ENCODE measurements around a stretch of chr1.

- PRO-cap = no peak
Observed at GRCh38 chr1:182888436-182889386, 49.6 kb downstream of the DHX9 start.

GRCh38 chr1:183069195-183069958 is 46.2 kb downstream of the LAMC1 start:
- PRO-cap = no peak

DNA sequence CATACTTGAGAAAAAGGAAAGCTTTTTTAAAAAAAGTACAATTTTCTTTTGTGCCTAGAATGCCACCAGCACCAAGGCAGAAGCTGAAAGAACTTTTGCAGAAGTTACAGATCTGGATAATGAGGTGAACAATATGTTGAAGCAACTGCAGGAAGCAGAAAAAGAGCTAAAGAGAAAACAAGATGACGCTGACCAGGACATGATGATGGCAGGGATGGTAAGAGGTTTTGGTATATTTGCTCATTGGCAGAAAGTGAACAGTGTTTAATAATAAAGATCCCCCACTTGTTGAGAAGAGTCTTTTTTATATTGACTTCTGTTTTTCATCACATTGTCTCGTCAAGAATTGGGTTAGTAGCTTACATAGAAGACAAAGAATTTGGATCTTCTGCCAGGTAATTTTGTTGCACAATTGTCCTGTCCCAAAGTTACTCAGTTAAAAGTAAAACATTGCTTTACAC is 48.4 kb upstream of the LAMC2 start:
- PRO-cap = no peak

DNA sequence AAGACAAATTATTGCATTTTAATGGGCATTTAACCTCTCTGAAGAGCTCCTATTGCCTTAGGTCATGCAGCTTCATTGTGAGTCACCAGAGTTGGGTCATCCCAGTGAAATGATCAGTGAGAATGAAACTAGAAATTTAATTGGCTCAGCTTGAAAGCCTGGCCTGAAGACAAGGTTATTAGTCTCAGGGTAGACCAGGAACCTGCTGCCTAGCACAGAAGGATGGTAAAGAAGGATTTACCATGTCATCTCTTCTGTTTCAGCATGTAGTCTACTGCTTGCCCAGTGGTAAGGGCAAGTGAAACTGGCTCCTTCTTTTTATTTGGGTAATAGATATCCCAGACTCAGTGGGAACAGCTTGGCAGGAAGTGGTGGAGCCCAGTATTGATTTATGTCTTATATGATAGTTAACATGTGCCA is 23.5 kb downstream of the LAMC2 start:
- PRO-cap = no peak

DNA sequence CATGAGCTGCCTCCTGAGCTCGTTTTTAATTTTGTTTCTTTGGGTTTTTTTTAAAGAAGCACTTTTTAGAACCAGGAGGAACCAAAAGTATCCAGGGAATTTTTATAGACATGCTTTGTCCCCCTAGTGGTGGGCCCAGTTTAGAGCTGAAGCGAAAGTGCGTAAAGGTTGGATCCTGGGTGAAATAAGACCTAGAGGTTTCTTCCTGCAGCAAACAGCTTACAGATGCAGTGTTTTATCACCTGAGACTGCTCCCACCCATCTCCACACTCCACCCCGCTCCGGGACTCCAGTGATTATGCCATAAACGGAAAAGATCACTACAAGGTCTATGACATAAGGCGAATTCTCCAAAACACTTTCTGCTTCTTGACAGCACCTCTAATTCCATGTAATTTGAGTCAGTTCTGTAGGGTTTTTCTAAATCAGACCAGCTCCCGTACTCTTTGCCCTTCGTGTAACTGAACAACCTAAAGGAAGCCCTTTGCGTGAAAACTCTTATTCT is 49.0 kb downstream of the LAMC2 start:
- PRO-cap = no peak

GRCh38 chr1:183251936-183252626 is 66.0 kb downstream of the LAMC2 start:
- PRO-cap = no peak

DNA sequence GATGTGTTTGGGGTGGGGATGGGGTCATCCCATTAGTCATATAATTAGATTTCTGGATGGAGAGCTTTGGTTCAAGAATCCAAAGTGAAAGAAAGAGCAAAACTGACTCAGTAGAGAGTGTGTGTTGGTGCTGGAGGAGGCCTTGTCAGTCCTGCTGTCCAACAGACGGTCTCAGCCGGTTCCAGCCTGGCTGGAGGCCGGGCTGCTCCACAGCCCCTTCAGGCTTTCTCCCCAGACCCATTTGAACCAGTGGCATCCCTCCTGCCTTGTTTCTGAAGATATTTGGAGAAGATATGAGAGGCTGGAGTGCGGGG is 86.5 kb downstream of the LAMC2 start:
- PRO-cap = no peak

GRCh38 chr1:183442859-183443546 is 24.8 kb upstream of the NMNAT2 start:
- PRO-cap = no peak

DNA sequence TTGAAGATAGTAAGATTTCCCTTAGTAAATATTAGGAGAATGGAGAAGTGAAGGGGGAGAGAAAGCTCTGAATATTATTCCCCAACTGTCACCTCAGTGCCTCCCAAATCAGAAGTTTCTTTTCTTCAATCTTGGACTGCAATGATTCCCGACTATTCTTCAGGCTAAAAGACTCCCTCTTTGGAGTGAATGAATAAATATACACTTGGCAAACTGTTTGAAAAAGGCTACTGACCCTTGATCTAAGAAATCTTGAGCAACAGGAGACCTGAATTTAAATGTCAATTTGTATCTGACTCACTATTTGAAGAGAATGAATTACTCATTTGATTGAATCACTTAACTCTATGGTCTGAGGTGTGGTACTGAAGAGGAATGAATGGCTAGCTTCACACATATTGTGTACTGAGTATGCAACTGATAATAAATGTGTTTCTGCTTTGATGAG is 4.7 kb upstream of the SMG7 start:
- PRO-cap = bidirectional peak, plus-strand start at position 370 of the sequence, minus-strand start at position 159 of the sequence

DNA sequence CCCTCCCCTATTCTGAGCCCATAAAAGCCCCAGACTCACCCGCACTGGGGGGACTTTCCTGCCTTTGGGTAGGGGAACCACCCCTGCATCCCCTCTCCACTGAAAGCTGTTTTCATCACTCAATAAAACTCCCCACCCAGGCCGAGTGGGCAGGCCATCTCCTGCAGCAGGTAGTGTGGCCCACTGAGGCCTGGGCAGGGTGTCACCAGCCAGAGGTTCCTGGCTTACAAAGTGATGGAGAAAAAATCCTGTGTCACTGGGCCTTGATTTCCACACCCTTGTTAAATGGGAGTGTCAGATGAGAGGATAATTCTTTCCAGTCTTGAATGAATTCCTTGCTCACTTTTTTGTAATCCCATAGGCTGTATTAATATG is 745 bp upstream of the NCF2 start:
- PRO-cap = no peak

- PRO-cap = unidirectional peak, minus-strand start at chr1:183600763
Observed at GRCh38 chr1:183600493-183601118, 10.3 kb upstream of the NCF2 start.

GRCh38 chr1:183634474-183634871 is 1.1 kb downstream of the ARPC5 start:
- PRO-cap = no peak

- PRO-cap = no peak
Observed at GRCh38 chr1:183636712-183637093, 1.1 kb upstream of the ARPC5 start.

DNA sequence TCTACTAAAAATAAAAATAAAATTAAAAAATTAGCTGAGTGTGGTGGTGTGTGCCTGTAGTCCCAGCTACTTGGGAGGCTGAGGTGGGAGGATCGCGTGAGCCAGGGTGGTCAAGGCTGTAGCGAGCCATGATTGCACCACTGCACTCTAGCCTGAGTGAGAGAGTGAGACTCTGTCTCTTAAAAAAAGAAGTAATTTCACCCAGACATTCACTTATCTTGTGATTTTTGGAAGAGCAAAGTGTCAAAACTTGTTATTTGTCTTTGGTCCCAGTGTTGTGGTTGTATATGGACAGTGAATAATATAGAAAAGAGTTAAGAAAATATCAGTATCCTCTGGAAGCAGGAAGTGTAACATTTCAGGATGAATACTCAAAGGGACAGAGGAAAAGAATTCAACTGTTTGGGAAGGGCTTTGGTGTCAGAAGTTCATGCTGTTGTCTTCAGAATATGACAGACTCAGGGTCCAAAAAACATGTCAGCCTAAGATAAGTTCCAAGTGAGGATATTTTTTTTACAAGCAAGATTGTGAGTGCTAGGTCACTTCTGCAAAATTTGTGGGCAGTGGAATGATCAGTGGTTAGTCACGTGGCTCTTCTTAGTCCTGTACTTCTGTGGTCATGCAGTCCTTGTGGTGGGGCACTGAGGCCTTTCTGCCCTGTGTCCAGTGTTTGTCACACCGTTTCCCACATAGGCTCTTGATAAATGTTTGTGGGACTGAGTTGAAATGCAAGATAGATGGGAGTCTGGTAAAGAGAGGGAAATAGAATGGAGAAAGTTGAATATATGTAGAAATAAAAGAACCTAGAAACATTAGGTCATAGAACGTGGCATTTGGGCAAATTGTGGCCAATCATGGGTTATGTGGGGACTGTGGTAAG is 5.1 kb downstream of the RGL1 start:
- PRO-cap = no peak

DNA sequence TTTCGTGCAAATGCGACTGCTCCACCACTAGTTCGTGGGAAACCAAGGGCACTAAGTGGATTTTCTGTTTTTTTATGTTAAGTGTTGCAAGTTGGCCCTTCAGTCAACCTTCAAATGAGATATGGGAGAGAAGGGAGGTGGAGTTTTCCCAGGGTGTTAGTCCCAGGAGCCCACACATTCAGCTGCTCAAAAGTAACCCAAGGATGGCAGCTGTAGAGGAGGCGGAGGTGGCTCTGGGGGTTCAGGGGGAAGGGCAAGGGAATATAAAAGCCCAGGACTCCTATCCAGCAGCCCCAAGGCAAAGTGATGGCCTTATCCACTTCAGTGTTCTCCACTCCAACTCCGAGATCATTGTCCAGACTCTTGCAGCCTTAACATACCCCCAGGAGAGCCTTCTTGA is 92.1 kb downstream of the TSEN15 start:
- PRO-cap = no peak

- PRO-cap = unidirectional peak, plus-strand start at chr1:184386439
Observed at GRCh38 chr1:184386193-184386610, 627 bp upstream of the C1orf21 start.

GRCh38 chr1:184395860-184396338 is 9.1 kb downstream of the C1orf21 start:
- PRO-cap = no peak

- PRO-cap = no peak
Observed at GRCh38 chr1:184574495-184575205, 180.0 kb downstream of the EDEM3 start.

GRCh38 chr1:184690472-184691131 is 64.1 kb downstream of the EDEM3 start:
- PRO-cap = no peak

DNA sequence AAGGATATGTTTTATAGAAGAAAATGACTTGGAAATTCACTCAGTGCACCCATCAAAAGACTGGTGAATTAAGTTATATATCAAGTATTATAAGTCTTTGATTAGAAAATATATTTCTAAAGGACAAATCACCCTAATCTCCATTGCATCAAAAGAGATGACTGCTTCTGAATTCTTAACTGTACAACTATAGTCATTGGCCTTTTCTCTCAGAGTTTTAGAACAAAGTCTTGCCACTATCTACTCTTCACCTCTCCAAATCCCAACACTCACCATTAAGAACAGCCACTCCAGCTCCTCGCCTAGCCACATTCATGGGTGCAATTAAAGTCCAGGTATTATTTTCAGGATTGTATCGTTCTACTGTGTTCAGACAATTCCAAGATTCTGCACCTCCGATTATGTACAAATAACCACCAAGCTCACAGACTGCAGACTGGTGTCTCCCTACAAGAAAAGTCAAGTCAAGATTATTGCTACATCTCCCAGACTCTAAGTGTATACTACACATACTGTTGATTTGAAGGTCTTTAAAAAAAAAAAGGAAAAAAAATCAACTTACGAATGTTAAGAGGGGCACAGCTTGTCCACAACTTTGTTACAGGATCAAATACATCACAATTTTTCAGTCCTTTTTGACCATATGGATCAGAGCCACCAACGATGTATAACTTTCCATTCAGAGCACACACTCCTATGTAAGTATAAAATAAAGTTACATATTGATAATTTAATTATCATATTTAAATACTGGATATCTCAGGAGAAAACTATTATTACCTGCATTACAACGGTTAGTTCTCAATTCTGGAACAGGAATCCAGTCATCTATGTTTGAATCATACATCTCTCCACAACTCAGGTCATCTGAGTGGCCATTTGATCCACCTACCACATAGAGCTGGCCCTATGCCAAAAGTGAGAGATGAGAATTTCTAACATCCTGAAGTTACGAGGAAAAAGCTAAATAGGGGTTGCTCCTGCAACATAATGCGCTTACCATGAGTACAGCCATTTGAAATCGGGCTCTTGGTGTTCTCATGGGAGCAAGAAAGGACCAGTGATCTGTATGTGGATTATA is 17.3 kb downstream of the IVNS1ABP start:
- PRO-cap = no peak

Measured in colonic mucosa (tissue), 1 donor.